SJCRH30 (cell line): ENCODE data around the genes SP3, ATF2 and EVX2.

GRCh38 chr2:172985253-172985984, 90.2 kb upstream of the MAP3K20 start:
- RAMPAGE, long total RNA: no peak

DNA sequence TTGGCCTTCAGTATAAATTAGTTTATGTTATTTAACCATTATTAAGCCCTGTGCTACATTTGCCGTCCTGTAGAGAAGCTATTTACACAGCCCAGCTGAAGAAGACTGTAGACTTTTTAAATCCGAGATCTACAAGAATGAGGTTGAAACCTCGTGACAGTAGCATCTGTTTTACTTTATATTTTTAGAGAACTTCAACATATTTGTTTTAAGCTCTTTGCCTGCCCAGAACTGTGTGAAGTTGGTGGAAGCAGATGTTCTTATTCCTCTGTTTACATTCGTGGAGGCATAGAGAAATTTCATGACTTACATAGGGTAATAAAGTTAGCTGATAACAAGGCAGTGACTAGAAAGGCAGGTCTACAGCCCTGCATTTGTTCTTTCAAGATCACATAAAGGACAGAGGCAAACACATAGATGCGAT, 47.0 kb upstream of the MAP3K20 start:
- RAMPAGE, long total RNA: no peak

DNA sequence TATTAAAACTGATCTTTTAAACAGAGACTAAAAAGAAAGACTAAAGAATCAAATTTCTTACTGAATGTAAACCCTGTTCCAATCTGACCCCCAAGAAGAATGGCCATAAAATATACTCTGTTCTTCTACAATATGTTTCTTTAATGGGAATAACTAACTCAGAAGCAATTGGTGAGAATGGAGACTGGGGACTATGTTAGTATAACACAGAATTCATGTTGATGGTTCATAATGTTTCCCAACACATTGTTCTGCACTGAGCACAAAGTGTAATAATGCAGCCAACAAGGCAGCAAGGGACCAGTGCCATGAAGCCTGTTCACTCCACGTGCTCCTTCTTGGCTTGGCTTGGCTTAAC, 129.6 kb downstream of the MAP3K20 start:
- RAMPAGE, long total RNA: no peak

DNA sequence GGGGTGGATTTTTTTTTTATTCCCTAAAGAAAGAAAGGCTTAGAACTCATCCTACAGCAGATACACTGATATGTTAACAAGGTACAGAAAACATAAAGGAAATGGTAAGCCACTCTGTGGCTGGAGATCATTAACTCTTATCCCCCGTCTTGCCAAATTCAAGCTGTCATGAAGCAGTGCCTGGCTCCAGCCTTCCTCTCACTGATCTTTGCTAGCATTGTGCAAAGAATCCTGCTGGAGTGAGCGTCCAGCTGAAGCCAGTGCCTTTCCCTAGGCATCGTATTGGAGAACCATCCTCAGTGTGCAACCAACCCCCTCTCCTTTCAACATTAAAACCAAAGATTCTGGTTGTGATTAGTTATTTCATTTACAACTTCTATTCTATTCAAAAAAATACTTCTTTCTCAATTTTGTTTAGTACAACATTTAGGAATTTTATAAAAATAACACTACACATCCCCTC, 127.3 kb upstream of the CDCA7 start:
- RAMPAGE, long total RNA: no peak

- RAMPAGE, long total RNA: no peak
Measured at GRCh38 chr2:173238550-173238876, 116.2 kb upstream of the CDCA7 start.

DNA sequence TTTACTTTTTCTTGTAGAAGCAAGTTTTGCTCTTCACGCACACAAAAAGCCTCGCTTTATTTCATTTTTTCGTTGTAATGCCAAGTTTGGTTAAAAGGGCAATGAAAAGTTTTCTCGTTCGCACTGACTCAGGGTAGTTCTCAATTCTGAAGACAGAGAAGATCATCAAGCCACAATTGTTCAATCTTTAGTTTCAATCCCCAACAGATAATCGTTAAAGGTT, 775 bp upstream of the CDCA7 start:
- RAMPAGE, long total RNA: no peak

- RAMPAGE, long total RNA: no peak
Measured at GRCh38 chr2:173964985-173966128, at the start of gene SP3. TSS of gene SP3 (minus strand) at chr2:173965373.

GRCh38 chr2:173966509-173967281, 1.5 kb upstream of the SP3 start:
- RAMPAGE, long total RNA: no peak

- RAMPAGE, long total RNA: no peak
Measured at GRCh38 chr2:173997196-173997741, 32.1 kb upstream of the SP3 start.

- RAMPAGE, long total RNA: no peak
Measured at GRCh38 chr2:174124170-174124793, 124.0 kb downstream of the OLA1 start.

- RAMPAGE, long total RNA: no peak
Measured at GRCh38 chr2:174208390-174209456, 39.6 kb downstream of the OLA1 start.

GRCh38 chr2:174365035-174365456, 30.3 kb downstream of the SP9 start:
- RAMPAGE, long total RNA: no peak

GRCh38 chr2:174610572-174611160, 13.1 kb upstream of the WIPF1 start:
- RAMPAGE, long total RNA: no peak

- RAMPAGE, long total RNA: no peak
Measured at GRCh38 chr2:174683462-174683942, 80.8 kb downstream of the CHRNA1 start.

GRCh38 chr2:174729991-174730901, 34.0 kb downstream of the CHRNA1 start:
- RAMPAGE, long total RNA: no peak

GRCh38 chr2:174750858-174751583, 13.3 kb downstream of the CHRNA1 start:
- RAMPAGE, long total RNA: no peak

DNA sequence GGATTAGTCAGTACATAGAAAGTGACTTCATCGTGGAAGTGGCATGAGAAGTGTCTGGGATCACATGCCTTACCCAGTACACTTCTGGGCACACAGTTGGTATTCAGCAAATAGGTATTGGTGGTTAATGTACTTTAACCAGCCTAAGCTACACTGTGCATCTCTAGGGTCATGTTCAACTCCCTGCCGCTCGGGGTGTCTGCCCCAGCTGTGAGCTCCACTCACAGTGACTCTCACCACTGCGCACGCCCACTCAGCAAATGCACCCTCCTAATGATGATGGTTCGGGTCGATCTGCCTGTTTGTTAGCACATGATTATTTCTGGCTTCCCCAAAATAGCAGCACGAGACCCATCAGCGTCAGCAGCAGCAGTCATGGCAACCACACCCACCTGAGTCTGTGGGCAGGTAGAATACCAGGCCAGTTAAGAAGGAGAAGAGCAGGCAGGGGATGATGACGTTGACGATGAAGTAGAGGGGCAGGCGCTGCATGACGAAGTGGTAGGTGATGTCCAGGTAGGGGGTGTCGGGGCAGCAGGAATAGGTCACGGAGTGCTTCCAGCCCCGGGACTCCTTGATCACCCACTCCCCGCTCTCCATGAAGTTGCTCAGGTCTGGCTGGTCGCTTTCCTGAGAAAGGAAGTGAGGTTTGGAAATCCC, 11.0 kb downstream of the CHRNA1 start:
- RAMPAGE, long total RNA: no peak

GRCh38 chr2:175168073-175168460, at the start of gene ATF2:
TSS of gene ATF2 (minus strand) at chr2:175168203.
- RAMPAGE, long total RNA: no peak

DNA sequence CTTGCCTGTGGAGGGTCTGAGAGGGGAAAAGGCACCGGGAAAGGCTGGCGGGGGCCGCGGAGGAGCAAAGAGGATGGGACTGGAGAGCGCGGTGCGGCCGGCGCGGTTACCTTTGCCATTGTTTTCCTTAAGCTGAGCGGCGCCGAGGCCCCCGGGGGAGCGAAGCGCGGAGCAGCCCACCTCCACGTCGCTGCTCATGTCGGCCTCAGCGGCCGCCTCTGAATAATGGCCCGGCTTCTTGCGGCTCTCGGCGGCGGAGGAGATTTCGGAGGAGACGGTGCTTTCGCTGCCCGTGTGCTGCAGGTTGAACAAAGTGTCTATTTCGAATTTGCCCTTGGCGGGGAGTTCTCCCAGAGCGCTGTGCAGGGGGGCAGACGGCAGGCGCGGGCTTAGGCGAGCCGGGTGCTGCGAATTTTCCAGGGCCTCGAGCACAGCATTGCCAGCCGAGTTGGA, 496 bp downstream of the EVX2 start:
- RAMPAGE, long total RNA: no peak

GRCh38 chr2:176083693-176084335, at the start of gene EVX2:
TSS of gene EVX2 (minus strand) at chr2:176083962.
- RAMPAGE, long total RNA: no peak